ENCODE results near the gene AFAP1L1.

DNA sequence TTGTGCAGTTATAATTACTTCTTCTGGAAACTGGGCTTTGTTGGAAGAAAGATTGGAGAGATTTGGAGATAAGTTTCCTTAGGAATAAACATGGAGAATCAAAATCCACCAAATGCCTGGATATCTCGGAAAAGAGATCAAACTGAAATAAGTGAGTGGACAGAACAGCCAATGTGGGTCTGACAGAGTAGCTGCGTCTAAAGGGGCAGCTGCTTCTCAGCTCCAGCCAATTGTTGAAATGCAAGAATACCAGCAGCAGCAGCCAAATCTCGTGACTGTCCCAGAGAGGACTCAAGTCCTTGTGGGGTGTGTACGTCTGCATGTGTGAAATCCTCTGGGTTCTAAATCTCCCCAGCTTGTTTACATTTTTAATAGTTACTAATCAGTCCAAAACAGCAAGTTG, 85.6 kb upstream of the ADRB2 start:
- PRO-cap: no peak
- RAMPAGE, long total RNA: no peak
- RRBS: no CpG with 5 or more reads among the region's 4 CpGs

DNA sequence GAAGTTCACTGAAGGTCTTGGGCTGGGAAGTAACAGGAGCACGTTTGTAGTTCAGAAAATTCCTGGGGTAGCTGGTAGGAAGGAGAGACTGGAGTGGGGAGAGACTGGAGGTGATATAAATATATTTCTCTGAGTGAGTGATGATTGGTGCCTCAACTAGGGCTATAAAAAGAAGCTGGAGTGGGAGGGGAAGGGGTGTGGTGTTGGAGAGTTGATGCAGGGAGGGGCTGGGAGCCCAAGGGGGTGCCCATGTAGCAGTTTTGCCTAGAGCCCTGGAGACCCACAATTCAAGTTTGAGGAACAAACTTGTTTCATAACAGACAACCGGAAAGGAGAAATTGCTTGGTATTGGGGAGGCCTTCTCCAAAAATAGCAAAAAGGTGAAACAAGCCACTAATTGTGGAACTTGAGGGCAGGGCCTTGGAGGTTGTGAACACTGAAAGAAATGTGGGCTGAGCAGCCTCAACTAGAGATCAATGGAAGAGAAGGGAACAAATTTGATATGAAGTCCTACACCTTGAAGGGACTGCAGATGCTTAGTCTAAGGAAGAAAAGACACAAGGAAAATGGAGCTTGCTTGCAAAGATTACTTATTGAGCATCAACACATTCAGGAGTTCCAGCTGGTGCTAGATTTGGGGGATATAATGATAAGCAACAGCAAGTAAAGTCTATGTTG, 20.4 kb upstream of the ADRB2 start:
- PRO-cap: no peak
- RAMPAGE, long total RNA: no peak
- RRBS: no CpG with 5 or more reads among the region's 2 CpGs

DNA sequence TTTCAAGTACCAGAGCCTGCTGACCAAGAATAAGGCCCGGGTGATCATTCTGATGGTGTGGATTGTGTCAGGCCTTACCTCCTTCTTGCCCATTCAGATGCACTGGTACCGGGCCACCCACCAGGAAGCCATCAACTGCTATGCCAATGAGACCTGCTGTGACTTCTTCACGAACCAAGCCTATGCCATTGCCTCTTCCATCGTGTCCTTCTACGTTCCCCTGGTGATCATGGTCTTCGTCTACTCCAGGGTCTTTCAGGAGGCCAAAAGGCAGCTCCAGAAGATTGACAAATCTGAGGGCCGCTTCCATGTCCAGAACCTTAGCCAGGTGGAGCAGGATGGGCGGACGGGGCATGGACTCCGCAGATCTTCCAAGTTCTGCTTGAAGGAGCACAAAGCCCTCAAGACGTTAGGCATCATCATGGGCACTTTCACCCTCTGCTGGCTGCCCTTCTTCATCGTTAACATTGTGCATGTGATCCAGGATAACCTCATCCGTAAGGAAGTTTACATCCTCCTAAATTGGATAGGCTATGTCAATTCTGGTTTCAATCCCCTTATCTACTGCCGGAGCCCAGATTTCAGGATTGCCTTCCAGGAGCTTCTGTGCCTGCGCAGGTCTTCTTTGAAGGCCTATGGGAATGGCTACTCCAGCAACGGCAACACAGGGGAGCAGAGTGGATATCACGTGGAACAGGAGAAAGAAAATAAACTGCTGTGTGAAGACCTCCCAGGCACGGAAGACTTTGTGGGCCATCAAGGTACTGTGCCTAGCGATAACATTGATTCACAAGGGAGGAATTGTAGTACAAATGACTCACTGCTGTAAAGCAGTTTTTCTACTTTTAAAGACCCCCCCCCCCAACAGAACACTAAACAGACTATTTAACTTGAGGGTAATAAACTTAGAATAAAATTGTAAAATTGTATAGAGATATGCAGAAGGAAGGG, 1.1 kb downstream of the ADRB2 start:
- PRO-cap: no peak
- RAMPAGE, long total RNA: no peak
- RRBS: 32% methylated on average over 2 of the region's 19 CpGs

- PRO-cap: no peak
- RAMPAGE, long total RNA: no peak
- RRBS: no CpG with 5 or more reads among the region's 5 CpGs
These were observed 22.0 kb downstream of the ADRB2 start for GRCh38 chr5:148848202-148848998.

DNA sequence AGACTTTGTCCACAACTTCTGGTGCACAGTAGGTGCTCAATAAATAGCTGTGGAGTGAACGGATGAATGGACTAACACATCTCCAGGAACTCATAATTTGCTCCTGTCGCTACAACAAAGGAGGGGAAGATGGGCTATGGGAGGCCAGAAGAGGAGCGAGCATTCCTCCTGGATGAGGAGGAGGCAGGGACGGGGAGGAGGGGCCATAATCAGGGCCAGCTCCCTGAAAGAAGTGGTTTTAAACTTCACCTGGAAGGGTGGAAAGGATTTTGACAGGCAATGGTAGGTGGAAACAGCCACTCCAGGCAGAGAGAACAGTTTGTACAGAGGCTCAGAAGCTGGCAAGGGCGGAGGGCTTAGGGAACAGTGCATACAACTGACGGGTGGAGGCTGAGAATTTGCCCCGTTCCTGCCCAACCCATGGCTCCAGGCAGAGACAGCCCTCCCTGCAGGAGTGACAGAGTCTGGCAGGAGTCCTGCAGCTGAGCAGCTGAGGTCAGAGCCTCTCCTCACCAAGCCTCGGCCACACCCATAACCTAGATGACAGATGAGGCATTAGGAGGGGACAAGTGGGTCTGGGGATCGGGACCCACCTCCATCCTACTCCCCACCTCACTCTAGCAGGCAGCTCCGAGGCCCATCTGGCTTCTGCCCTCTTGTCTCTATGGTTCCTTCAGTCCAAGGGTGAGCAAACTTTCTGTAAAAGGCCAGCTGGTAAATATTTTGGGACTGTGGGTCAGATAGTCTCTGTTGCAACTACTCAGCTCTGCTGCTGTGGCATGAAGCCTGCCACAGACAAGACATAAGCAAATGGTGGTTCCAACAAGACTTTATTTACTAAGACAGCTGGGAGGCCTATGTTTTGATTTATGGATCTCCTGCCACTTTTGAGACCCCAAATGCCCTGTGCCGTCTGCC, 83.8 kb downstream of the SH3TC2 start:
- PRO-cap: no peak
- RAMPAGE, long total RNA: no peak
- RRBS: no CpG with 5 or more reads among the region's 11 CpGs

DNA sequence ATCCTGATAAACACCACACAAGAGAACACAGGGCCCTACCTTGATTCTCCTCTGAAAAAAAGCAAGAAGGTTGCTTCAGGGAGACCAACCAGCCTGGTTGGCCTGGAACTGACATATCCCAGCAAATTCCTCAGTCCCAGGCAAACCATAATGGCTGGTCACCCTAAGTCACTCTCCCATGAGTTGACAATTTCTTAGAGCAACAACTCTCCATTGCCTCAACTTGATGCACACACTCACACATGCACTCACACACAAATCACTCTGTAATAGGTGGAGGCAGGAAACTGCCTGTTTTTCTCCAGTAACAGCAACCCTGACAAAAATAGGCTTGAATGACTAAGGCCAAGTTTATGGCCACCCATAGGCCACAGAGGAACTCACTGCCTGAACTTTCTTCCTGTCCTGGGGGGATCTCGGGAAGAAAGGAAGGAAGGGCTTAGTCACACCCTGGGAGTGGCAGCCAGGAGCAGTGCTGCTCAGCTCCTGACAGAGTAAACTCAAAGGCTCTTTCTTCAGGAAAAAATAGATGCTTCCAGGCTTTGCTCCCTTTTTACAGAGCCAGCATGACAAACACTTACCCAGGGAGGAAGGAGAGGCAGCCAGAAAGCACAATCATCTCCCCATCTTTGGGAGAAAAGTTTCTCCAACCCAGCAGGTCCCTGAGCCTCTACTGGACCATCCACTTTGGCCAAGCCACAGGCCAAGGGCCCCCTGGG, 459 bp downstream of the SH3TC2 start:
- PRO-cap: no peak
- RAMPAGE, long total RNA: no peak
- RRBS: no CpG with 5 or more reads among the region's 1 CpG

DNA sequence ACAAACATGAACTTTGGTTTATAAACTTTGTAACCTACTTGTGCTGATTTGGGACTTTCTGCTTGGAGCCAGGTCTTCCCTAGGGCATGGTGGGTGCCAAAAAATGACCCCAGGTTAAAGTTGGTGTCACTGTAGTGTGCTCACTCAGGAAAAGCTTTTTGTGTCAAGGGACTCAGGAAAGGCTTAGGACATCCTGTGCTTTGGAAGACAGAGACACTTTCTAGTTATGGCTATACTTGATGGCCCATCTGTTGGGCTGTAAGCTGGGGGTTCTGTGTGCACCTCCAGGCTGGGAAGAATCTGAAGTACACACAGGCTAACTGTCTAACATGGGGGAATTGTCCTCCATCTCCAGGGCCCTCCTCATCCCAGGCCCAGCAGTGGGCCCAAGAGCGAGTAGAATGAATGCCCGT, 19.2 kb downstream of the ABLIM3 start:
- PRO-cap: no peak
- RAMPAGE, long total RNA: no peak
- RRBS: no CpG with 5 or more reads among the region's 2 CpGs

- PRO-cap: no peak
- RAMPAGE, long total RNA: no peak
- RRBS: 75% methylated on average over 2 of the region's 9 CpGs
These were observed 19.9 kb downstream of the ABLIM3 start for GRCh38 chr5:149161003-149161770.

- PRO-cap: no peak
- RAMPAGE, long total RNA: no peak
- RRBS: no CpG with 5 or more reads among the region's 8 CpGs
These were observed 21.2 kb downstream of the ABLIM3 start for GRCh38 chr5:149162351-149163024.

- PRO-cap: no peak
- RAMPAGE, long total RNA: no peak
- RRBS: 75% methylated on average over 2 of the region's 8 CpGs
These were observed 64.5 kb upstream of the AFAP1L1 start for GRCh38 chr5:149207164-149207631.

DNA sequence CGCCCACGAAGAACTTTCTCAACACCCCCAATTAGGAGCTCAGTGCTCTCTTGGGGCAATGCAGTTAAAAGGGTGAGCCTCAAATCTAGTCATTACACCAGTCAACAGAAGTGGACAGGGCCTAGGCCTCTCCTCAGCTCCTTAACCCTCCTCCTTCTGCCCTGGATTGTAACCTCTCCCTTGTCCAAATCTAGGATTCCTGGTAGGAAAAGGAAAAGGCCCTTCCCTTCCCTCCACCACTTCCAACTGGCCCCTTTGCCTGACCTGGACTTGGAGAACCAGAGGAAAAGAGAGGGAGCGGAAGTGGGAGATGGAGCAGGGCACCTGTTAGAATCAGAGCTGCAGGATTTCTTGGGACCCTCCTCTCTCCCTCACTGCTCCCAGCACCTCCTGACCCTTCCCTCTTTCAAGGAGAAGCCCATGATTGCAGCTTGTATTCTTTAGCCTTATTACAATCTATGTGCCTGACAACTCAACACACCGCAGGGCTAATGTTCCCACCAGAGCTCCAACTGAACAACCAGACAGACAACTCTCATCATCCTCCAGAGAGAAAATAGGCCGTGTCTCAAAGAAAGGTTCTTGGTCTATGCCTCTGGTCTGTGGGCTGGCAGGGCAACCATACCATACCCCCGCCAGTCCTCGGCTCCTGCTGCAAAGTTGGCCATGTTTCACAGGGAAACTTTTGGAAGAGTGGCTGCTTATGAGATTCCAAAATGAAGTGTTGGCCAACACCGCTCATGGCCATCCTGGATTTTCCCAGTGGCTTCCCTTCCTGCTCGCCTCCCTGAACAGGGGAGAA, 12.6 kb upstream of the AFAP1L1 start:
- PRO-cap: no peak
- RAMPAGE, long total RNA: no peak
- RRBS: no CpG with 5 or more reads among the region's 9 CpGs

DNA sequence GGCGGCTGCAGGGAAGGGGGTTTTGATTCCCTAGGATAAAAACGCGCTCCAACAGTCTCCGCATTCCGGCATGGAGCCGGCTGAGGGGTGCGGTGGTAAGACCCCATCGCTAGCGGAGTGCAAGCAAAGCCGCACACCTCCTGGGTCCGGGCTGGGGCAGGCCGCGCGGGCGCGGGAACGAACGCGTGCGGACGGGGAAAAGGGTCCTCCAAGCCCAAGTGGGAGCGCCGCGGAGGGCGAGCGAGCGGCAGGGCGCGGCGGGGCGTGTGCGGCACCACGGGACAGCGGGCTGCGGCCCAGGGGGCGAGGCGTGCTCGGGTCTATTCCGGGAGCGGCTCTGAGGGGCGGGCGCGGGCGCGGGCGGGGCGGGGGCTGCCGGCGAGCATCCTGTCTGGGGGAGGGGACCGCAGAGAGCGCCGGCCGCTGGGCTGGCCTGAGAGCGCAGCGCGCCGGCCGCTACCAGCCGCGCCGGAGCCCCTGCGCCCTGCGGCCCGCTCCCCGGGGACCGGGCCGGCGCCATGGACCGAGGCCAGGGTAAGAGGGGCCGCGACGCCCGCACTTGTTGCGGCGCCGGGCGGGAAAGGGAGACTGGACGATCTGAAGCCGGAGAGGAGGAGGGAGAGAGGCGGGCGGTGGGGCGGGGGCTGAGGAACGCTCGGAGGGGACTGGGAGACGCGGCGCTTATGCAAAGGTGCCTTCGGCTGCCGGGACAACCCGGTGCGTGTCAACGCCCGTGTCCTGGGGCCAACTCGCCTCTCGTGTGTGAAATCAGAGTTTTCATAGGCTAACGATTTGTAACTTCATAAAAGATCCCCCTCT, at the start of gene AFAP1L1:
Gene AFAP1L1, plus strand, starts transcription at position 409 of the 819 bp plus-strand sequence.
- PRO-cap: no peak
- RAMPAGE, long total RNA: no peak
- RRBS: 2% methylated on average over 43 of the region's 96 CpGs

- PRO-cap: no peak
- RAMPAGE, long total RNA: no peak
- RRBS: no CpG with 5 or more reads among the region's 8 CpGs
These were observed 1.1 kb downstream of the PCYOX1L start for GRCh38 chr5:149358793-149359466.

DNA sequence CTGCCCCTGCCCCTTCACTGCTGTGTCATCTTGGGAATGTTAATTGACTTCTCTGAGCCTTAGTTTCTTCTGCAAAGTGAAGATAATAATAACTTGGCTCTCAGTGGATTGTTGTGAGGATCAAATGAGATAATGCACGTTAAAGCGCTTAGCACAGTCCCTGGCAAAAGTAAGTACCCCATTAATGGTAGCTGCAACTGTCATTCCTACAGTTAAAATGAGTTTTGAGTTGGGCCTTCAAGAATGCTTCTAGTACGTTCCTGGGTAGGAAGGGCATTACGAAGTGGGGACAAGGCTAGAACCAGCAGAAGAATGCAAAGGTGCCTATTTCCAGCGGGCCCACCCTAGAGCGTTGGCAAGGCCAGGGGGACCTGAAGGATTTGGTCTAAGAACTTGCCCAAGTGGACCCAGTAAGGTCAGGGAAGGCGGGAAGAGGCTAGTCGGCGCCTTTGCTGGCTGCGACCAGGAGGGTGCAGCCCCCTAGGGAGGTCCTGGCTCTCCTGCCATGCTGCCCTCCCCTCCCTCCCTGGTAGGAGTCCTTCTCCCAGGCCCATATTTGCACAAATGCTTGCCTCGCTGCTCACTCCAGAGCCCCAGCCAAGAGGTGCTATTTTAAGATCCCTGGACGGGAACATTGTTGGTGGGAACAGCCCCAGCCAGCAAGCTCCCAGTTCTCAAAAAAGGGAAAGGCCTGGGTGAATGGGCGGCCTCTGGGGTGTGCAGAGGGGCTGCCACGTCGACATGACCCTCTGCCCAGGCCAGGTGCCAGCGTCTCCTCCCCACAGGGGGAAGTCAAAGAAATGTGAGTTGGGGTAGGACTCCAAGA, 4.2 kb upstream of the IL17B start:
- PRO-cap: no peak
- RAMPAGE, long total RNA: no peak
- RRBS: no CpG with 5 or more reads among the region's 16 CpGs

- PRO-cap: no peak
- RAMPAGE, long total RNA: no peak
- RRBS: no CpG with 5 or more reads among the region's 6 CpGs
These were observed 53.7 kb upstream of the IL17B start for GRCh38 chr5:149432587-149433394.

DNA sequence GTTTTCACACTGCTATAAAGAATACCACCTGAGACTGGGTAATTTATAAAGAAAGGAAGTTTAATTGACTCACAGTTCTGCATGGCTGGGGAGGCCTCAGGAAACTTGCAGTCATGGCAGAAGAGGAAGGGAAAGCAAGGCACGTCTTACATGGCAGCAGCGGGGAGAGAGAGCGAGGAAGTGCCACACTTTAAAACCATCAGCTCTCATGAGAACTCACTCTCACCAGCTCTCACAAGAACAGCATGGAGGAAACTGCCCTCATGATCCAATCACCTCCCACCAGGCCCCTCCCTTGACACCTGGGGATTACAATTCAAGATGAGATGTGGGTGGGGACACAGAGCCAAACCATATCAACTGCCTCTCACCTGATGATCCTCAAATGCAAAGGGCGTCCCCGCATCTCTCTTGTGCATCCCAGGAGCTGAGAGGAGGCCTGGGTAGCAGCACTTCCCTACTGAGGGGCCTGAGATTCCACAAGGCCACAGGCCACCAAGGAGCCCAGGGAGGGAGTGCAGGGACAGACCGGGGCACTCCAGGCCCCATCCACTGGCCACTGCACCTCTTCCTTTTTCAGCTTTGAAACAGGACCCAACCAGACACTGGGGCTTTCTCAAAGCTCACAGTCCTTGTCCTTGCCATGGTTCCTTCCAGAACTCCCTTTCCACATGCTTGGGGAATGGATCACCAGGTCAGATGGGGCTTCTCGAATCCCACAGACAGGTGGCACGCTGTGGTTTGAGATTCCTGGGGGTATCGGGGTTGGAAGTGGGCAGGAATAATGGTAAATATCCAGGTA, 54.5 kb upstream of the IL17B start:
- PRO-cap: unidirectional peak, plus-strand start at position 631 of the sequence
- RAMPAGE, long total RNA: no peak
- RRBS: no CpG with 5 or more reads among the region's 9 CpGs

GRCh38 chr5:149464566-149465410, 85.7 kb upstream of the IL17B start:
- PRO-cap: no peak
- RAMPAGE, long total RNA: no peak
- RRBS: no CpG with 5 or more reads among the region's 10 CpGs

GRCh38 chr5:149471423-149472234, 79.6 kb downstream of the CSNK1A1 start:
- PRO-cap: no peak
- RAMPAGE, long total RNA: no peak
- RRBS: no CpG with 5 or more reads among the region's 15 CpGs

GRCh38 chr5:149481810-149482206, 69.4 kb downstream of the CSNK1A1 start:
- PRO-cap: no peak
- RAMPAGE, long total RNA: no peak
- RRBS: no CpG with 5 or more reads among the region's 8 CpGs

GRCh38 chr5:149492048-149493178, 58.8 kb downstream of the CSNK1A1 start:
- PRO-cap: no peak
- RAMPAGE, long total RNA: no peak
- RRBS: no CpG with 5 or more reads among the region's 12 CpGs